Left common carotid artery plus branches (tissue), 1 donor: Measurements from ENCODE around the genes KRBOX4, NDUFB11 and FTSJ1.

- PRO-cap, result no peak
These were observed 42.7 kb downstream of the KDM6A start for GRCh38 chrX:44915699-44916033.

DNA sequence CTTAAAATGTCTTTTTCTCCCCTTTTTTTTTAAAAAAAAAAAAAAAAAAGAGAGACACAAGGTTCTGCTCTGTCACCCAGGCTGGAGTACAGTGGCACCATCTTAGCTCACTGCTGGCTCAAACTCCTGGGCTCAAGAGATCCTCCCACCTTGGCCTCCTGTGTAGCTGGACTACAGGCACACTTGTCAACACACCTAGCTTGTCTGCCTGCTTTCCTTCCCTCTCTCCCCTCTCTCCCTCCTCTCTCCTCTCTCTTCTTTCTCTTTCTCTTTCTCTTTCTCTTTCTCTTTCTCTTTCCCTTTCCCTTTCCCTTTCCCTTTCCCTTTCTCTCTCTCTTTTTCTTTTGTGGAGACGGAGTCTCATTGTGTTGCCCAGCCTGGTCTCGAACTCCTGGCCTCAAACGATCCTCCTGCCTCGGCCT, 132.1 kb downstream of the DIPK2B start:
- PRO-cap, result no peak

DNA sequence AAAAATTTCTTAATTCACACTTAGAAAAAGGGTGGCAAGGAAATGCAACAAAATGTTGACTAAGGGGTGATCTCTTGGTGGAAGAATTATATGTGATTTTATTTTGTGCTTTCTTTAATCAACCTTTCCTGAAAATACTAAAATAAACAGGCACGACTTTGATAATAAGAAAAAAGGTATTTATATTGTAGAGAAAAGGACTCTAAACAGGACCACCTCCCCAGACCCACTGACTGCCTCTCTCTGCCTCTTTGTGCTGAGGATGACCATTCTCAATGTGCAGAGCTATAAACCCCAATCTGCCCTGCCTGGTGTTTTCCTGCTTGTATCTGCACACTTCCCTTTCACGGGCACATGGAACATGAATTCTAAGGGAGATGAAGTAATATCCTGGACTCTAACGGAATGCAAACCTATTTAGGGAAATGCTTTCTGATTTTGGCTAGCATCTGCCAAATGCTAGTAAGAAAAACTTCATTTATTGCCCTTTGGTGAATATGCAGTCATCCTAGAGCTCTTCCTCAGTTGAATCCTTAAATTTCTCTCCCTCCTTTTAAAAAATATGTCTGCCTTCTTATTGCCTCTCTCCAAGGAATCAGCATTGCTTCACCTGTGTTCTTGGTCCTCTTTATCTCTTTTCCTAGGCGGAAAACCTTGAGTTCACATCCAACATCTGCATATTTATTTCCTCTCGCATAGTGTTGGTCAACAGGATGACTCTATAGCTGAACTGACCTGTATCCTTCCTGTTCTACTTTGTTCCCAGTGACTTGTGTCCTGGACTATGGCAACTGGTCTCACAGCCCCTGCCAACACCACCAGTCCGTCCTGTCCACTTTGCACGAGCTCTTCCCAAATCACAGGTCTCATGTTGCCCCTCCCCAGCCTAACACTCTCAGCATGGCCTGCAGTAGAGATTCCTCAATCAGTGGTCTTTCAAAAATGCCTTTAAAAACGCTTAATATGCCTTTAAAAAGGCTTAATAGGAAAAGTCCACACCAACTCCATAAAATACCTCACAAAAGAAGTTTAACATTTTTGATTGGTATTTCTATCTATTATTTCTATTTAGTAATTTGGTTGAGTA, 2.2 kb downstream of the DIPK2B start:
- PRO-cap, result no peak

DNA sequence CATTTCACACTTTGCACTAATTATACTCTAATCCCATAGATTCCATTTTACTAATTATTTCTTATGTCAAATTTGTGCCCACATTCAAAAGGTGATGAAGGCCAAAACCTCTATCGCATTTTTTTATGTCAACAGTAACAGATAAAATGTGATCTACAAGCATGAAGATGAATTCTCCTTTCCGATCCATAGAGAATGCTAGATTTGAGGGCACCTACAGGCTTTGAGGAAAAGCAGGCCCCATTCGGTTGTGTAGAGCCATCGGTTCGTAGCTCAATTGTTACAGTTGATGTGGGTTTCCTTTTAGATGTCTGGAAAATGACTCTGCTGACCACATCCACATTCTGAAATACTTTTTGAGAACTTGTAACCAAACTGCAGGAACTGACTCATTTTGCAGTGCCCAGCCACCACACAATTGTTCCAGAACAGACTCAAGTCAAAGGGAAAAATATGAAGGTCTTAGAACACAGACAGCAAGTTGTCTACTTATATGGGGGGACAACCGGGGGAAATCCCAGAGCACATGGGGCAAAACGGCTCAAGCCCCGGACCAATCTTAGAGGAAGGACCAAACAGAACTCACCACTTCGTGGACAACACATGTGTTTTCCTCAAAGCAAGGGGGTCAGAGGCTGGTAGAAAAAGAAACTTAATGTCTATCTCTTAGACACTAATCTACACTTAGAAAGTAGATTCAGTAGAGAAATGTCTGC, 557.6 kb upstream of the DIPK2B start:
- PRO-cap, result no peak

- PRO-cap, result no peak
These were observed 606.9 kb upstream of the DIPK2B start for GRCh38 chrX:45807538-45807935.

DNA sequence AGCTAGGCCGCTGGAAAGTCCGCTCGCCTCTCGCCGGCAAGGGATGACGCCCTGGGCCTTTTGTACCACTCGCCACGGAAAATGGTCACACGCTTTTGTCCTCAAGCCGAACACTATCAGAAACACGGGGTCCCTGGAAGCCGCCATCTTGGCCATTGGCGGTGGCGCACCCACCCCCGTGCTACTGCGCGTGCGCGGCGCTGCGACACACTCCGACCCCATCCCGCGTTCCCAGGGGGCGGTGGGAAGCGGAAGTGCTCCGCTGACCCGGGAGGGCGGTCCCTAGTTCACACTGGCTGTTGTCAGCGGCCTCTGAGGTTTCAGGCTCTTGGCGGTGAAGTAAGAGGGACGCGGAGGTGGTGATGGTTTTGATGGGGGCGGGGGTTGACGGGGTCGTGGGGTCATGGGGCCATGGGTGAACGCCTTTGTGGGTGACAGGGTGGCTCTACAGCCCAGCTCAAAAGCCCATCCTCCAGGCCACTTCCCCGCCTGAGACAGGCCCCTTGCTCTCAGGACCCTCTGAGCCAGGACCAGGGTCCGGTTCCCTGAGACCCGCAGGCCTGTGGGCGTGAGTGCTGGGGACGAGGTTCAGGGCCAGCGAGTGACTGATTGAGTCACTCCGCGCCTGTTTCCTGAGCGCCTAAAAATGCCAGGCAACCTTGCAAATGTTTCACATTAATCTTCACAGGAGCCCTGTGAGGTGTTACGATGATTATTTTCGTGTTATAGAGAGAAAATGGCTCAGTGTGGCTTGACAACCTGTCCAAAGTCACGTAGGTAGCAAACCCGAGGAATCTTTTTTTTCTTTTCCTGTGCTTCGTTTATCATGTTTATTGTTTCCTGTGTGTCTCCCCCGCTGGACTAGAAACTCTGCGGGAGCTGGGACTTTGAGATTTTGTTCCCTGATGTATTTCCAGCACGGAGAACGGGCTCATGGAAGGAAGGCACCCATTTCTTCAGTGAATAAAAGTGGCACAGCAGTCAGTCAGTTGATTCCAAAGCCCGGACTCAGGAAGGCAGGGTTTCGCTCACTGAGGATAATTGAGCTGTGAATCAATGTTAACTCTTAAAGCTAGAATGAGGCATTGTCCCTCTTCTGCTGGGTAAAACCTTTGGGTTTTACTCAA, at the start of gene KRBOX4:
Gene KRBOX4, plus strand, starts transcription at position 290 of the 1,127 bp plus-strand sequence.
- PRO-cap, result bidirectional peak, plus-strand start at position 328 of the sequence, minus-strand start at position 157 of the sequence

- PRO-cap, result no peak
These were observed 54.4 kb downstream of the CHST7 start for GRCh38 chrX:46628049-46628373.

DNA sequence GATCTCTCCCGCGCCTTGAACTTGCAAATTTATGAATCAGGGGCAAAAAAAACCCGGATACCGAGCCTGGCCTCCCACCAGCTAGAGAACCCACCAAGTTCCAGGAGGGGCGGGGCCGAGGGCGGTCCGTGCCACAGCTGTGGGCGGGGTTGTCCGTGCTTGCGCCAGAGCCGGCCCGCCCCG, 355 bp upstream of the RP2 start:
- PRO-cap, result no peak

DNA sequence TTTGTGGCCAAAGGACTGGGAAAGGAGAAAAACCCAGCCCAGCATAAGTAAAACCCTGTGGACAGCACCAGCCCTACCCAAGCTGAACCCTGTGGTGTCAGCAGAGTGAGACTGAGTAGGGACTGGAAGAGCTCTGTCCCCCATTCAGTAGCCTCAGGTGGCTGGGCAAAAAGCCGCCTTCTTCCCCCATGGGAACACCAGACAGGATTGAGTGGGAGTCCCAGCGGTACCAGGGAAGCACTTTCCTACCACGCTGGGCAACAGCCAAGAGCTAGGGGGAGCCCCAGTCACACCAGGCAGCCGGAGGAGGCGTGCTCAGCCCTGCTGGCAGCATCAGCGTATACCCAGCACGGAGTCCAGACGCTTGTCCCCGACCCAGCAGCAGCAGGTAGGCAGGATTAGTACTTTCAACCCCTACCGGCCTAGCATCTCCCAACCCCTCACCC, 8.6 kb upstream of the JADE3 start:
- PRO-cap, result no peak

DNA sequence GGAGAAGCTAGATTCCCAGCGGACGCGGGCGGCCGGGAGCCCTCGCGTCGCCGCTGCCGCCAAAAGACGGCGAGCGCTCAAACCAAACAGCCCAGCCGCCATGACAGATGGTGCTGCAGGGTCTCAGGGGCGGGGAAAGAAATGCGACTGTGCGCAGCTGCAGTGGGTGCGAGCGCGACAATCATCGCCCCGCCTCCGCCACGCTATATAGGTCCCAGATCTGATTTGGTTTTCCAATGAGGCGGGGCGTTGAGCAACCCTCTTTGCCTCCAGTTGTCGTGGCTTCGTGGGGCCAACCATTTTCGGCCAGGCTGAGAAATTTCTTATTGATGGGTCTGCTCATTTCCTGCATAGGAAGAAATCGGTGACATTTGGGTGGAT, at the start of gene NDUFB11:
Gene NDUFB11, minus strand, starts transcription at position 125 of the 381 bp plus-strand sequence.
- PRO-cap, result bidirectional peak, plus-strand start at position 236 of the sequence, minus-strand start at position 102 of the sequence

DNA sequence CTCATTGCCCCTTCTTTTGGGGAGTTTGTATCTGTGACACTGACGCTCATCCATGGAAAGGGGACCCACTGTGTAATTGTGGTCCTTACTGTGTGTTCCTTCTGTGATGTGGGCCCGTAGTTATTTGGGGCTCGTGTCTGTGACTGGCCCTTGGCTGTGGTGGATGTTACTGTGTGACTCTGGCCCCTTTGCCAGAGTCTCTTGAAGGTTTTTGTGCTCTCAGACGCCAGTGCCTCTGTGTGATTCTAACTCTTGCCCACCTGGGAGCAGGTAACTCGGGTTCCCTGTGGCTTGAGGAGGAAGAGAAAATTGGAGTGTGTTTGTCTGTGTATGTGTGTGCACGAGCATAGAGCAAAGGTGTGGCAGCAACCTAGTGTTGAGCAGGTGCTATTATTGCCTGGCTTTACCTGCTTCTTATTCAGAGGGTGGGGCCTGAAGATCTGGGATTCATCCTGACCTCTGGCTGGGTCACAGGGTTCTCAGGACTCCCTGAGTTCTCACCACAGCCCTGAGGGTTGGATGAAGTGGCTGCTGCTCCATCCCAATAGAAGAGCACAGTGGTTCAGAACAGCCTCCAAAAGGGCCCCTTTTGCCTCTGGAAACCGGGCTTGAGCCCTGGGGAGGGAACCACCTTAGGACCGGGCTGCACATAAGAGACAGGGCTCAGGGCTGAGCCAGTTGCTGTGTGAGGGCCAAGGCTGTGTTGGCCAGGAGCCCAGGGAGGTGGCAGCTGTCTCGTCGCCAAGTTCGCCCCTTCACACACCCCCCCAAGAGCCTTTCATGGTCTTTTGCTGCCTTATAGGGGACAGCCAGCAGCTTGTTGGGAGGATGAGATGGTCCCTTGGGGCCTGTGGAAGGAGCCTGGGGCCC, 1.3 kb downstream of the RBM10 start:
- PRO-cap, result no peak

- PRO-cap, result no peak
These were observed 9.2 kb downstream of the RBM10 start for GRCh38 chrX:47154251-47154679.

DNA sequence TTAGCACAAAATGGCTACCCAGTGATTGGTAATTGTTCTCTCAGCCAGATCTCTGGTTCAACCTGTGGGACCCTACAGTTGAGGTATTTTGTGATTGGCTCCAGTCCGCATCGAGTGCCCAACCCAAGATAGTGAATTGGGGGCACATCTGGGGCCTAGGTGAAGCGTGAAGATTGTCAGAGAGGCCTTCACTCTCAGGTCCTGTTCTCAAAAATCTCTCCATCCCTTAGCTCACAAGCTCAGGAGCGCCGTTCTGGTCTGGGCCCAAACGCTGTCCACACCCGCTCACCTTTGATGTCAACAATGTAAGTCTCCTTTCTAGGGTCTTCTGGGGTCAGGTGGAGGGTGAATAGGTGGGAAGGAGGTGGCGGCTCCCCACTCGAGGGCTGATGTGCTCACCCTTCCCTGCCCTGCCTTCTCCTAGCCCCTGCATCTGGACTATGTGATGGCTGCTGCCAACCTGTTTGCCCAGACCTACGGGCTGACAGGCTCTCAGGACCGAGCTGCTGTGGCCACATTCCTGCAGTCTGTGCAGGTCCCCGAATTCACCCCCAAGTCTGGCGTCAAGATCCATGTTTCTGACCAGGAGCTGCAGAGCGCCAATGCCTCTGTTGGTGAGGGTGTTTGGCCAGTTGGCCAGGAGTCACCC, 7.7 kb upstream of the CDK16 start:
- PRO-cap, result no peak

- PRO-cap, result no peak
These were observed 1.2 kb downstream of the CDK16 start for GRCh38 chrX:47219680-47220155.

- PRO-cap, result no peak
These were observed 6.5 kb upstream of the USP11 start for GRCh38 chrX:47226112-47226976.

DNA sequence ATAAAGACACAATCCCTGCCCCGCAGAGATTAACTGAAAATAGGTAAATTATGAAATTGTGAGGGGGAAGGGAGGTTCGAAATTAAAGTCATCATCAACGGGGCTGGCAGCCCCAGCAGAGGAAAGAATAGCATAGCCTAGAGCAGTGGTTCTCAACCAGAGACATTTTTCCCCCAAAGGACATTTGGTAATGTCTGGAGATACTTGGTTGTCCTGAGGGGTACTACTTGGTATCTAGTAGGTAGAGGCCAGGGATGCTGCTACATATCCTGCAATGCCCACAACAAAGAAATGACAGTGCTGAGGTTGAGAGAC, 1.1 kb upstream of the USP11 start:
- PRO-cap, result no peak

GRCh38 chrX:47239092-47239492, 6.3 kb downstream of the USP11 start:
- PRO-cap, result no peak

- PRO-cap, result no peak
These were observed 17.5 kb upstream of the UXT start for GRCh38 chrX:47676349-47676949.

DNA sequence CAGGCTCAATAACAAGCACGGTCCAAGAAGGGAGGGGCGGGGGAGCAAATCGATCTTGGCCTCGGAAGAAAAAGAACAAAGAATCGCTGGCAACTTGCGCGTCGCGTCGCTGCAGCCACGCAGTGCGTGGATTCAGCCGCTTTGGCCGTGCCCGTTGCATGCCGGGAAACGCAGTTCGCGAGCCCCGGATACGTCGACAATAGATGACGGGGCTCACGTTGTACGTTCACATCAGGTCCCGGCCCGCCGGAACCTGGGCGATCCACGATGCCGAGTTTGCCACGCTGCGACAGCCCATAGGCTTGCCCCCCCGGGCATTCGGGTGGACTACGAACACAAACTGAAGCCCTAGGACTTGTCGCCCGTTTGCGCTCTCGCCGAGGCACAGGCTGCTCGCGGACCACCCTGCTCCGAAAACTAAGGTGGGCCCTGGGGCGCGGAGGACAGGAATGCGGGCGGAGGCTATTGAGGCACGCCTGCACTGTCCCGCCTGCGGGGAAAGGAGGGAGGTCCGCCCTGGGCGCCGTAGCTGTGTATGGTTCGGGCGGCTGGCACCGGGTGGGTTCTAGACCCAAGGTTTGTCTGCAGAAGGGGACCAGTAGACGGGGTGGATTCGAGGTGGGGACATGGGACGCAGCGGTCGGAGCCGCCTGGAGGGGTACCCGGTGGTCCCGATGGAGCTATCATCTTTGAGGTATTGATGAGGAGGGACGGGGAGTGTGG, at the start of gene FTSJ1:
Gene FTSJ1, plus strand, starts transcription at position 225 of the 723 bp plus-strand sequence.
- PRO-cap, result bidirectional peak, plus-strand start at position 260 of the sequence, minus-strand start outside the sequence

- PRO-cap, result no peak
These were observed 11.7 kb downstream of the FTSJ1 start for GRCh38 chrX:48487596-48488163.